ENCODE measurements around the gene ZNF19.

DNA sequence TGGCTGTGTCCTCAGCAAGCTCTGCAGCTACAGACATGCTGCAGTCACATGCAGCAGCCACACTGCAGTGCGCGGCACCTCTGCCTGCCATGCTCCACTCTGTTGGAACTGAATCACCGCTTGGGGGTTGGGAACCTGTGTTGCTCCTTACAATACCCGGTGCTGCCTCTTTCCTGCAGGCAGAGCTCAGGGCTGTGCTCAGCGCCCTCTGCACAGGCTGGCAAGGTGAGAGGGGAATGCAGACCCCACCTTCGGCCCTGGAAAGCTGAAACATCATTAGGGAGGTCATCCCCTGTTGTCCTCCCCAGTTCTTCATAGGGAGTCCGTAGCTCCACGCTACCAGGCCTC lies 16.0 kb upstream of the HAS3 start:
- PRO-cap, 2 experiments = no peak in any of the 2 experiments

GRCh38 chr16:69133200-69133868 lies 885 bp downstream of the UTP4 start:
- PRO-cap, 2 experiments = no peak in any of the 2 experiments

DNA sequence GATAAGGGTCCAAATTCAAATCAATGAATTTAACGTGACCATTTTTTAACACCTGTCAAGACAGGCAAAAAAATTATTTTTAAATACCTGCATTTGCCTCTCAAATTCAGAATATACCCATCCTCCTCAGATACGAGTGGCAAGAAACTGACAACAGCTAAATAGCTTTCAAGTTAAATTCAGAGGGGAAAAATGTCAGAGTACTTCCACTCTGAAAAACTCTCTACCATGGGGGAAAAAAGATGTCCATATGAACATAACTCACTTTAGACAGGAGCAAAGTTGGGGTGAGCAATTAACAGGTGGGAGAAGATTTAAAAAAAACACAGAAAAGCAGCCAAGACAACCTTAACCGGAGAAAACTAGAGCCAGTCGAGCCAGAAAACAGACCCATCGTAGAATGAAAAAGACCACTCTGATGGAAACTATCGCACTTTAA lies 921 bp downstream of the TERF2 start:
- PRO-cap, 2 experiments = no peak in any of the 2 experiments

DNA sequence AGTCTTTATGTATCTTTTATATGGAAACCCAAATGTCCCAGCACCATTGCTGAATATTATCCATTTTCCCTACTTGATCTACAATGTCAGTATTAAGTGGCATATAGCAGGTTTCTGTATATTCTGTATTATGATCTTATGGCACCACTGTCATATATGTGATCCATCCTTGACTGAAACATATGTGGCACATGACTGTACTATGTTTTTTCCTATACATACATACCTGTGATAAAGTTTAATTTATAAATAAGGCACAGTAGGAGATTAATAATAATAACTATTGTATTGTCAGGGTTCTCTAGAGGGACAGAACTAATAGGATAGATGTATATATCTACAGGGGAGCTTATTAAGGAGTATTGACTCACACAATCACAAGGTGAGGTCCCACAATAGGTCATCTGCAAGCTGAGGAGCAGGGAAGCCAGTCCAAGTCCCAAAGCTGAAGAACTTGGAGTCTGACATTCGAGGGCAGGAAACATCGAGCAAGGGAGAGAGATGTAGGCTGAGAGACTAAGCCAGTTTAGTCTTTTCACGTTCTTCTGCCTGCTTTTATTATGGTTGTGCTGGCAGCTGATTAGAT lies 28.8 kb downstream of the NFAT5 start:
- PRO-cap, 2 experiments = no peak in any of the 2 experiments

- PRO-cap, 2 experiments = no peak in any of the 2 experiments
Observed at GRCh38 chr16:69764174-69764502, 2.0 kb downstream of the WWP2 start.

DNA sequence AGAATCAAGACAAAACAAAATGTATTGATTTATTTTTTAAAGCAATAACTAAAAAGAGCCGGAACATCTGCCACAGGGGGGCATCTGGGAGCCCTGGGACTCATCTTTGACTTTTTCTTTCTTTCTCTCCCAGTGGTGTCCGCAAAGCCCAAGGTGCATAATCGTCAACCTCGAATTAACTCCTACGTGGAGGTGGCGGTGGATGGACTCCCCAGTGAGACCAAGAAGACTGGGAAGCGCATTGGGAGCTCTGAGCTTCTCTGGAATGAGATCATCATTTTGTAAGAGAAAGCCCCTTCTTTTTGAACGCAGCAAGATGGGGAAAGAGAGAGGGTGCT lies 36.4 kb downstream of the WWP2 start:
- PRO-cap, 2 experiments = no peak in any of the 2 experiments

- PRO-cap, 2 experiments = no peak in any of the 2 experiments
Observed at GRCh38 chr16:69890419-69890894, 60.7 kb upstream of the CLEC18A start.

GRCh38 chr16:70408983-70409349 lies 29.9 kb downstream of the ST3GAL2 start:
- PRO-cap, 2 experiments = no peak in any of the 2 experiments

GRCh38 chr16:70680668-70681137 lies 5.2 kb downstream of the MTSS2 start:
- PRO-cap, 2 experiments = no peak in any of the 2 experiments

DNA sequence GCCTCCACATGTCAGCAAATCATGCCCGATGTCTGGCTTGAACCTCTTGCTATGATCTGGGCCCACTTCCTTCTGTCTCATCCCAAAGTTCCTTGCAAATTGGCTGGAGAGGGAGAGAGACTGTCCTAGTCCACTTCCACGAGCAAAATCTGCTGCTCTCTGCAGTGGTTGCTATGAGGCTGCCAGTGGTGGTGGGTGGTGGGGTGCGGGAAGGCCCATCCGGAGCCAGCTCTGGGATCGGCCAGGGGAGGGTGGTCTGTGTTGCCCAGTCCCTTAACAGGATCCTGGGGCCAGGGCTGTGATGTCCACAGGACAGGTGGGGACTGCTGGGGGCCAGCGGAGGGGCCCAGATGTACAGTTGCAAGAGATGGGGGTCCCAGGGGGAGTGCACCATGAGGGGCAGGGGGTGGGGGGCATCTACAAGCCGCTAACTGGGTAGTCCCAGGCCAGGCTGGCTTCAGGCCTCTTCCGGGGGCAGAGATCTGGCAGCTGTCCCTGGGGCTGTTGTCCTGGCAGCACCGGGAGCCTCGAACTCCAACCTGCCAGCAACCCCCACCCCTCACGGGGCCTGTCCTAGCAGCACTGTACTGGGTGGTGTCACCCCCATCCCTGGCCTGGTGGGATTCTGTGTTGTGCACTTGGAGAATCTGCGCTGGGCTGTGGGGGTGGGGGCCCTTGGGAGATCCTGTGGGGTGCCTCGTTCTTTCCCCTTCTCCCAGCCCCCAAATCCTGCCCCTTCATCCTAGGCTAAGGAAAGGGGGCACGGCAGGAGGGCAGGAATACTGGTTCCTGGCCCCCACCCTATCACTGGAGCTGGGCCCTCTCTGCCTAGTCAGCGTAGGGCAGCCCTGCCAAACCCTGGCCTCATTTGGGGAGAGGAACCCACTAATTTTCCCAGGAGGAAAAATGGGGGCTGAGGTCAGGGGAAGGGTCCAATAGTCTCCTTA lies 1.6 kb downstream of the MTSS2 start:
- PRO-cap, 2 experiments = no peak in any of the 2 experiments

GRCh38 chr16:70738384-70739105 lies 52.7 kb upstream of the MTSS2 start:
- PRO-cap, 2 experiments = peak in 1 of 2 experiments; most common plus-strand start chr16:70738516 (in 1); most common minus-strand start chr16:70738498 (in 1)

GRCh38 chr16:71489059-71489491 lies at the start of gene ZNF19:
TSS of gene ZNF19 (minus strand) at chr16:71489324.
- PRO-cap, 2 experiments = no peak in any of the 2 experiments

- PRO-cap, 2 experiments = peak in 2 of 2 experiments; most common plus-strand start chr16:71525203 (in 2); most common minus-strand start chr16:71525091 (in 1)
Observed at GRCh38 chr16:71524845-71525493, 1.3 kb upstream of the CHST4 start.

GRCh38 chr16:71593240-71593515 lies 16.3 kb upstream of the TAT start:
- PRO-cap, 2 experiments = peak in 1 of 2 experiments; most common minus-strand start chr16:71593376 (in 1)

GRCh38 chr16:71593516-71594062 lies 16.7 kb upstream of the TAT start:
- PRO-cap, 2 experiments = peak in 2 of 2 experiments; most common plus-strand start chr16:71593907 (in 1); most common minus-strand start chr16:71593672 (in 2)

GRCh38 chr16:71594063-71594498 lies 17.2 kb upstream of the TAT start:
- PRO-cap, 2 experiments = peak in 2 of 2 experiments; most common plus-strand start chr16:71594371 (in 1); most common minus-strand start chr16:71594176 (in 2)

DNA sequence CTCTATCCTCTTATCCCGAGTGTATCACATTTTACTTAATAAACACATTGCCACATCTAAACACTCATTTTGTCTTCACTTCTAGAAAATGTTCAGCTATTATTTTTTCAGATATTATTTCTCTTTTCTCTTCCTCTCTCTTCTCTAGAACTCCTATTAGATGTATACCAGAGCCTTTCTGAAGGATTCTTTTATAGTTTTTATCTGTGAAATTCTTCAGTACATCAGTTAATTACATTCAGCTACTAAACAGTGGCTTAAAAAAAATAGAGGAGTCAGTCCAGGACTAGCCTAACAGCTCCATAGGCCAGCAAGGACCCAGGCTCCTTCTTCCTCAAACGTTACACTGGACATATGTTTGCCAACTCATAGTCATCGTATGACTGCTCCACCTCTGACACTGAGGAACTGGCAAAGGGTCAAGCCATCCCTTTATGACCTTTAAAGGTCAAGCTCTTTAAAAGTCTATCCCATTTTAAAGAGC lies 36.8 kb downstream of the PHLPP2 start:
- PRO-cap, 2 experiments = no peak in any of the 2 experiments

- PRO-cap, 2 experiments = peak in 1 of 2 experiments; most common plus-strand start chr16:71723330 (in 1); most common minus-strand start chr16:71723070 (in 1)
Observed at GRCh38 chr16:71722565-71723416, 1.7 kb downstream of the PHLPP2 start.

DNA sequence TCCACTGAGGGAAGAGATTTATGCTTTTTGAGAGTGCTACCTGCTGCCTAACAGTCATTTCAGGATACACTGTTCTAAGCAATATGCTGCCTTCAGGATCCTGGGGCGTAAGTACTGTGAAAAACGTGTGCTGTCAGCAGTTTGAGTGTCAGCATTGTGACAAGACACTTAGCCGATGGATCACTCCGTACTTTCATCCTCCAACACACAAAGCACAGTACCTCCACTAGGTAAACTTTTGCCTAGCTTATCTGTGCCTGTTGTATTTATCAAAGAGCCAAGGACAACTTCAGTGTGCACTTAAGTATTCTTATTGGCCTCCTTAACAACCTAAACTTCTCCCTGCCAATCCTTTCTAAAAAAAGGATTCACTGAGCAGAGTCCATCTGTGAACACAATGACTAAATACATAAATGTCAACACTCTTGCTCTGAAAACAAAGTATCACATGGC lies 33.8 kb upstream of the PHLPP2 start:
- PRO-cap, 2 experiments = peak in 1 of 2 experiments; most common minus-strand start position 205 of the sequence (in 1)

- PRO-cap, 2 experiments = no peak in any of the 2 experiments
Observed at GRCh38 chr16:71851234-71851790, 5.5 kb downstream of the ATXN1L start.

Measured in Metastatic Liver Carcinoma in the Adrenal Gland (tissue), 2 donors.